ENCODE measurements around a stretch of chr10.

GRCh38 chr10:21534571-21535327, 717 bp downstream of the MLLT10 start:
- RRBS = 2% methylated on average over 32 of the region's 82 CpGs

DNA sequence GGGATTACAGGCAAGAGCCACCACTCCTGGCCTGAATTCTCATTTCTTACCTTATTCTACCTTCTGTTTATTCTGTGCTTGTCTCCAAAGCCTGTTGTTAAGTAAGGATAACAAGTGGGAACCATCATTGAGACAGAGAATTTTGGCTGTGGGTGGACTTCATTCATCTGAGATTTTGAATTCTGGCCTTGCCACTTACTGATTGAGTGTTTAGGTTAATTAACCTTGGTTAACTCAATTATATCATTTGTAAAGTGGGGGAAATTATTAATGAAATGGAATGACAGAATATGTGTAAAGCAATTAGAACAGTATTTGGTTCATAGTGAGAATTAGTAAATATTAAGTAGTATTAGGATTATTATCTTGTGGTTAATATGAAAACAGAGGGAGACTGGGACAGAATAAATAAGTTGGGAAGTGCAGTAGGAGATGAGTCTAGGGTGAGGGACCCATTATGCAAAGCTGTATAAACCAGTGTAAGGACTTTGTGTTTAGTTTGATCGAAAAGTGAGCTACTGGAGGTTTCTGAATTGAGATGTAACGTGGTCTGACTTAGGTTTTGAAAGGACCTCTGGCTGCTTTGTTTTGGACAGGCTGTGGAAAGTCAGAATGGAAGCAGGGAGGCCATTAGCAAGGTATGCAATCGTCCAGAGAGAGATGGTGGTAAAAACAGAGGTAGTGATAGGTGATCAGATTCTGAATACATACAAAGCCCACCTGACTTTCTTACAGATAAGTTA, 118.3 kb downstream of the MLLT10 start:
- RRBS = no CpG with 5 or more reads among the region's 3 CpGs

- RRBS = no CpG with 5 or more reads among the region's 3 CpGs
These were observed 205.7 kb downstream of the MLLT10 start for GRCh38 chr10:21739691-21740219.

DNA sequence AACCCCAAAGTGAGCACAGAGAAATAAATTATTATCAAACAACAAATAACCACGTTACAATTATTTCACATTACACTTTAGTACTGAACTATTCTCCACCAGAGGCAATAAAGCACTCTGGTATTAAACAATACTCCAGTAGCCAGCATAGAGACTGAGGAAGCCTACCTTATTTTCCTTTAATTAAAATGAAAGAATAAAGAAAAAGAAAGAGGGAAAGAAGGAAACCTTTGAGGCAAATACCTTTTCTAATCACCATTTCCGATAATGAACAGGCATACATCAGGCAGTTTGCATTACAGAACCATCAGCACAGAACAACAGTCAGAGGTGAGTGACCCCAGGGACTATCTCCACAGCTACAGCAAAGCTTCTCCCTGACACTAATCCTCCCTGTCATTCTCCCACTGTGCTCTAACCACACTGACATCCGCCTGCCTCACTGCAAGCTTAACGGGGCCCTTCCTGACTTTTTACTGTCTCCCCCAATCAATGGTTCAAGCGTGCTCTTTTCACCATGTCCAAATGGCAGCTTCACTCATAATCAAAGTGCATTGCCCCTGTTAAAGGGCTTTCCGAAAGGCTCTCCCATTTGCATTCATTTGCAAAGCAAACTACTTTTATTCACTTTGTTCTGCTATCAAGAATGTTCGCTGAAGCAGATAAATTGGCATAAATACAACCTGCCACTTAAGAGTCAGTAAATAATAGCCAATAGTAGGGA, 196.4 kb downstream of the DNAJC1 start:
- RRBS = no CpG with 5 or more reads among the region's 7 CpGs

GRCh38 chr10:21919678-21920379, 83.7 kb downstream of the DNAJC1 start:
- RRBS = no CpG with 5 or more reads among the region's 1 CpG

GRCh38 chr10:21976626-21977341, 26.7 kb downstream of the DNAJC1 start:
- RRBS = no CpG with 5 or more reads among the region's 8 CpGs

DNA sequence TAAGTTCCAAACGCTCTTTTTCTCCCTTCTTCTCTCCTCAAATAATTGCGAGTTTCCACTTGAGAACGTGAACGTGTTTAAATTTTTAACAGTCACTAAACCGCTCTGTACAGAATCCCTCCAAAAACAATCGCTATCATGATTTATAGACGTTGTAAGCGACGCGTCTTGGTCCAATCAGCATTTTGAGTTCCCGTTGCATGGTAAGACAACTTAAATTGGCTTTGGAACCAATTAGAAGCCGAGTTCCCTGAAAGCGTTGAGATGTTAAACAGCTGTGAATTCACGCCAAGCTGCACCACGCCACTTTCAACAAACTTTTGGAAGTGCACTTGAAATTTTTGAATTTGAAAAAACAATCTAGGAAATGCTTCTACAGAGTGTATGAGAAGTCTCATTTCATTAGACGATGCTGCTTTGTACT, 12.6 kb upstream of the EBLN1 start:
- RRBS = no CpG with 5 or more reads among the region's 16 CpGs

- RRBS = no CpG with 5 or more reads among the region's 9 CpGs
These were observed 33.3 kb upstream of the EBLN1 start for GRCh38 chr10:22251045-22251524.

DNA sequence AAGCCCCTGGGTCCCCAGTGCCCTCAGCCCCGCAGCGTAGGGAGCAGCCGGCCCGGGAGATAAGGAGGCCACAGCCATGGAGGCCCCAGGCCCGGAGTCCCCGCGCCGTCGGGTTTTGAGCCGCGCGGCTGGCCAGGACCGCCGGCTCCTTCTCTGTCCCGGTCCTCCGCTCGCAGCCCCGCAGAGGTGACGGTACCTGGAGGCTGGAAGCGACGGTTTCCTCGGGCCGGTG, 35.3 kb upstream of the EBLN1 start:
- RRBS = 27% methylated on average over 20 of the region's 23 CpGs

DNA sequence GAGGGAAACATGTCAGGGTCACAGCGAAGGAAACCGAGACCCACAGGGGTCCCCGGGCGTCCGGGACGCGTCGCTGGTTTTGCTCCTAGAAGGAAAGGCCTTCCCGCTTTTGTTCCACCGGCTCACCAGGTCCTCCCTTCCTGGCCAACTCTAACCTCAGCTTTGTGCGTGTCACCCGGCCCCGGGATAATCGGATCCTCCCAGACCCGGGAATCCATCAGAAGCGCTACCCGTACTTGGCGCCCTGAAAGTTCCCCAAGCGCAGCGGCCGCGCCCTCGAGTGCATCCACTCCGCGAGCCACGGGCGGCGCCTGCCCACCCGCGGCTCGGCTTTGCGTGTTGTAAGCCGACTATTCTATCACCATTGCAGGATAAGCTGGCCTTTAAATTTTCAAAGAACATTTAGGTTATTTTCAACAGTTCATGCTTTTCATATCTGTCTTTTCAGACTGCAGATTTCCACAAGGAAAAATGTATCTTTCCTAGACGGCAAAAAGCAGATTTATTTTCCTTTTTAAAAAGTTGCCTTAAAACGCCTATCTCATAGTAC, 35.7 kb upstream of the EBLN1 start:
- RRBS = 35% methylated on average over 11 of the region's 35 CpGs

DNA sequence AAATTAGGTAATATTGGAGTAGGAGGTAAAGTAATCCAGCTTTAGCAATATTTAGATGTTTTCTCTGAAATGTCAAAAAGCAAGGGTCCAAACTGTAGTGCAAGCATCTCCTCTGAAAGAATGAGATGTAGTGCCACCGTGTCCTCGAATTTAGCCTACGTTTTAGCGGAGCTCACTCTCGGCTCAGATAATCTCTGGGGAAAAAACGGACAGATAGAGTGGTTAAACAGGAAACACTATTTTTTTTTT, 5.4 kb upstream of the SPAG6 start:
- RRBS = no CpG with 5 or more reads among the region's 6 CpGs

- RRBS = no CpG with 5 or more reads among the region's 35 CpGs
These were observed 159.7 kb downstream of the PIP4K2A start for GRCh38 chr10:22554285-22555434.

GRCh38 chr10:22566262-22567141, 147.9 kb downstream of the PIP4K2A start:
- RRBS = no CpG with 5 or more reads among the region's 8 CpGs

- RRBS = no CpG with 5 or more reads among the region's 2 CpGs
These were observed 116.0 kb downstream of the PIP4K2A start for GRCh38 chr10:22598388-22598753.

- RRBS = no CpG with 5 or more reads among the region's 6 CpGs
These were observed 81.5 kb downstream of the PIP4K2A start for GRCh38 chr10:22632696-22633513.

DNA sequence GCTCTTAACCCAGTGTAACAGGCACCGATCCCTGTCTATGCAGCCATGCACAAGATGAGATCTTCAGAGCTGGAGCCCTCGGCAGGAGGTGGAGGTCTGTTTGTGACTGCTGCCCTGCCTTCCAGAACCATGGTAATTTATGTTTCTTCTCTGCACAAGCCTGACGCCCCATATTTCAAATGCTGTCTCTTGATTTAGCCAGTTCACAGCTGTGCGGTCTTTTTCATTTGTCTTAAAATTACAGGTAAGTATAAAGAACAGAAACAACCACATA, 59.2 kb downstream of the PIP4K2A start:
- RRBS = no CpG with 5 or more reads among the region's 4 CpGs

GRCh38 chr10:22683048-22683414, 31.3 kb downstream of the PIP4K2A start:
- RRBS = no CpG with 5 or more reads among the region's 4 CpGs

- RRBS = no CpG with 5 or more reads among the region's 3 CpGs
These were observed 35.5 kb upstream of the OTUD1 start for GRCh38 chr10:23403304-23403885.

GRCh38 chr10:23405533-23405957, 33.3 kb upstream of the OTUD1 start:
- RRBS = no CpG with 5 or more reads among the region's 3 CpGs

- RRBS = no CpG with 5 or more reads among the region's 7 CpGs
These were observed 119.7 kb downstream of the OTUD1 start for GRCh38 chr10:23558556-23558941.